ENCODE measurements around a stretch of chr3.

DNA sequence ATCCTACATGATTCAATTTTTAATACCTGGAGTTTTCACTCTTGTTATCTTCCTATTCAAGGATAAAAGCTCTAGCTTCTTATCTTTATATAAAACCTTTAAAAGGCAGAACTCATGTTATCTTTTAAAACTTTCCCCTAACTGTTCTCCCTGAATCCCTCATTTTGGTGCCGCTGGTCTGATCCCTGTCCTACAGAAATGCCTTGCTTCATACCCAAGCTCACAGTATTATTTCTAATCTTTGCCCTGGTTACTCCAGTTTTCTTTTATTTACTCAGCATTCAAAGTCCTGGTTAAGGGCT, 247.2 kb downstream of the LPP start:
- PRO-cap: no peak

DNA sequence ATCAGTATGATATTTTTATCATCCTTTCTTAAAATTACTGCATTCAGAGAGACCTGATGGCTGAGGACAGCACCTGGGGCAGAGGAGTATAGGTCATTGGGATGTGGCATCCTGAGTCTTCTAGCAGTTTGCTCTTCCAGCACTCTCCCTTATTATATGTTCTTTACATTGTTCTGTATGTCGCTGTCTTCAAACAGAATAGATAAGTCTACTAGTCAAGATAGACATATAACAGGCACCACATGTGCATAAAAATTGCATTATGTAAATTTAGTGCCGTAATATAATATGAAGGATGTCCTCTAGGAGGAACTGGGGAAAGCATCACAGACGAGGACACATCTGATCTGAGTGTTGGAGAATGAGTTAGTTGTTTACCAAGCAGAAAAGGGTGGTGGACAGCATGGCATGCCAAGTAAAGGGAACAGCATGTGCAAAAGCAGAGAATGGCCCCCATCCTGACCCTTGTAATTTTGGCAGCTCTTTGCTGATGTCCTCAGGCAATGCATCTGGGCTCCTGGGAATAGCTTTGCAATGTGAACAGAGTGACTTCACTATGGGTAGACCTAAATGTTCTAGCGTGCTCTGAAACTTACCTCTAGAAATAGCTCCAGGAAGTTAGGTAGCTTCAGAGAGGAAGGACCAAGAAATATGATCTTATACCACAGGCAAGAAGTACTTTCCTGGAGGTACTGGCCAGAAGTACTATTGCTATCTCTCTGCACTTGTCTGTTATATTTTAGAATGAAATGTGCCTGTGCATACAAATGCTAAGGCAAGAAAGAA, 263.3 kb downstream of the LPP start:
- PRO-cap: unidirectional peak, plus-strand start at position 315 of the sequence

GRCh38 chr3:188489666-188490098, 335.7 kb downstream of the LPP start:
- PRO-cap: unidirectional peak, minus-strand start at chr3:188489852

DNA sequence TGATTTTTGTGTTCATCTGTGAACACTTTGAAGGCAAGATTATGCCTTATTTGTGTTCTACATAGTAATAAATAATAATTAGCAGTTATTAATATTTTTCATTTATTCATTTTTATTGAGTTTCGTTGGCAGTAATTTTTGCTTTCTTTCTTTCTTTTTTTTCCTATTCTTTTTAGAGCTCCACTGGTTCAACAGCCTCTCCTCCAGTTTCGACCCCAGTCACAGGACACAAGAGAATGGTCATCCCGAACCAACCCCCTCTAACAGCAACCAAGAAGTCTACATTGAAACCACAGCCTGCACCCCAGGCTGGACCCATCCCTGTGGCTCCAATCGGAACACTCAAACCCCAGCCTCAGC, 455.0 kb downstream of the LPP start:
- PRO-cap: no peak

DNA sequence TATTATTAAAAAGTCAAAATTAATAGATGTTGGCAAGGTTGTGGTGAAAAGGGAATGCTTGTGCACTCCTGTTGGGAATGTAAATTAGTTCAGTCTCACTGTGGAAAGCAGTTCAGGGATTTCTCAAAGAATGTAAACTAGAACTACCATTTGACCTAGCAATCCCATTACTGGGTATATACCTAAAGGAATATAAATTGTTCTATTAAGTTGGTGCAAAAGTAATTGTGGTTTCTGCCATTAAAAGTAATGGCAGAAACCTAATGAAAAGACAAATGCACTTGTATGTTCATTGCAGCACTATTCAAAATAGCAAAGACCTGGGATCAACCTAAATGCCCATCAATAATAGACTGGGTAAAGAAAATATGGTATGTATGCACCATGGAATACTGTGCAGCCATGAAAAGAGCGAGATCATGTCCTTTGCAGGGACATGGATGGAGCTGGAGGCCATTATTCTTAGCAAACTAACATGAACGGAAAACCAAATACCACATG, 476.5 kb downstream of the LPP start:
- PRO-cap: no peak

DNA sequence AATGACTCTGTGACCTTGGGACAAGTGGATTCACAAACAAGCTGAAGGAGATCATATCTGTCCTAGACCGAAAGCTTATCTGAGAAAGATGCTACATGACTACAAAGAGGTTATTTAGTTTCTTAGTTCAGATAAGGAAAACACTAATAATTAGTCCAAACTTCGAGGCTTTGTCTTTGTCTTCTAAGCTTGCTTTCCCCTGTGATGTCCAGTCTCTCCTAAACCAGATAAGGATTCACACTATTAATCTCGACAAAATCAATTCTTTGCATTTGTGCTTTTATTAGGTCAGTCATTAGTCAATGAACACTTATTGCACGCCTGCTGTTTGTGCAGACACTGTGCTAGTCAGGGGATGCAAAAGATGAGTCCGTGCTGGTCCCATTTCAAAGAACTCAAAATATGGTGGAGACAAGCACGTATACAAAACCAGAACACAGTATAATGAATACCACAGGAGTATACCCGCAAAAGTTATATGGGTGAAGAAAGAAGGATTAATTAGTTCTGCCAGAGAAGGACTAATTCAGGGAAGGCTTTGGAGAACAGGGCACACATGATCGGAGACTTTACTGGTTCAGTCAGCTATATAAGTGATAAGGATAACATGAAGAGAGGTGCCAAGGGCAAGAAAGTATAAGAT, 325.9 kb upstream of the TPRG1 start:
- PRO-cap: no peak

GRCh38 chr3:188879241-188879836, 292.4 kb upstream of the TPRG1 start:
- PRO-cap: no peak

DNA sequence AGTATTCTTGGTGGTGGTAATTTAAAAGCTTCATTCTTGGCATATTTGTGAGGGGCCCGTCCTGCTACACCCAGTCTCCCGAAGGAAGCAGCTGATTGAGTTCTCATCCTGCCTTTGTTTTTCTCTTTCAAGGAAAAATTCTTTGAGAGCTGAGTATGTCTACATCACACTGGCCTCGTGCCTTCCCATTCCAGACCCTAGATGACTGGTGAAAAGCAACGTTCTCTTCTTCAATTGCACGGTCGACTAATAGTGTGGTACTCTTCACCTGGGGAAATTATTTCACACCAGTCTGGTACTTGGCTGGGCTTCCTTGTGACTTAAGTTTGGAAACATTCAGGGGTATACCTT, 234.3 kb upstream of the TPRG1 start:
- PRO-cap: no peak

GRCh38 chr3:188955982-188956416, 215.8 kb upstream of the TPRG1 start:
- PRO-cap: no peak

- PRO-cap: no peak
These were observed 206.8 kb upstream of the TPRG1 start for GRCh38 chr3:188964822-188965506.

GRCh38 chr3:189229219-189229903, 57.6 kb downstream of the TPRG1 start:
- PRO-cap: no peak

- PRO-cap: no peak
These were observed 71.0 kb downstream of the TP63 start for GRCh38 chr3:189702221-189702636.

- PRO-cap: no peak
These were observed 3.3 kb upstream of the P3H2 start for GRCh38 chr3:190124035-190124454.

DNA sequence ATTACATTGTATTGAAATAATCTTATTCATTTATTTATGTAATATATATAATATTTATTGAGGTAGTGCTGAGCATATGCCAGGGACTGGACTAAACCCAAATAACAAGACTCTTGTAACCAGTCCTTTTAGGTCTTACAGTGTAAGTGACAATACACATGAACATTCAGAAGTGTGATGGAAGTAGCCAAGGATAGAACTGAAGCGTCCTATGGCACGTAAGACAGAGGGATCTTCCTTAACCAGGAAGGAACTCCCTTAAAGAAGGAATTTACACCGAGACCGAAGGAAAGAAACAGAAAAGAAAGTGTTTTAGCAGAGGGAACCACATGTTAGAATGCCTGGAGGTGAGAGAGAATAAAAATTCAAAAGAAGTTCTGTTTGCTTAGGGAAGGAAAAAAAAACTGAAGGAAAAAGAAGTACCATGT, 23.6 kb upstream of the CLDN1 start:
- PRO-cap: no peak

DNA sequence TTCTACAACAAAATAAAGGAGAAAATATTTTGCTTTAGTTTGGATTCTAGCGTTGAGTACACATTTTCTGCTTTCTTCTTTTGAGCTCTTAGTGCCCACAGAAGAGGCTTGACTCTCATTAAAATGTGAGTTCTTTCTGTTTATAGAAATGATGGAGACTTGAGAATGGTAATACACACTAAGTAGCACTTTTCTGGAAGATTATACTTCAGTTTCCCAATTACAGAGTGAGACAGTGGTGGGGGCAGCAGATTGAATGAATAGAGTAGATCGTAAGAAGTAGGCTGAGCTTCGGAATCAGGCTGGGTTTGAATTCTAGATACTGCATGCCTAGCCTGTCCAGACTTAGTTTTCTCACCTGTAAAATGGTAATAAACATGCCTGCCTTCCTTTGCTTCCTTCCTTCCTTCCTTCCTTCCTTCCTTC, 8.0 kb downstream of the IL1RAP start:
- PRO-cap: no peak

- PRO-cap: no peak
These were observed 60.7 kb downstream of the IL1RAP start for GRCh38 chr3:190574514-190575092.

- PRO-cap: unidirectional peak, minus-strand start at chr3:191235729
These were observed 36.5 kb downstream of the OSTN start for GRCh38 chr3:191235642-191235904.

DNA sequence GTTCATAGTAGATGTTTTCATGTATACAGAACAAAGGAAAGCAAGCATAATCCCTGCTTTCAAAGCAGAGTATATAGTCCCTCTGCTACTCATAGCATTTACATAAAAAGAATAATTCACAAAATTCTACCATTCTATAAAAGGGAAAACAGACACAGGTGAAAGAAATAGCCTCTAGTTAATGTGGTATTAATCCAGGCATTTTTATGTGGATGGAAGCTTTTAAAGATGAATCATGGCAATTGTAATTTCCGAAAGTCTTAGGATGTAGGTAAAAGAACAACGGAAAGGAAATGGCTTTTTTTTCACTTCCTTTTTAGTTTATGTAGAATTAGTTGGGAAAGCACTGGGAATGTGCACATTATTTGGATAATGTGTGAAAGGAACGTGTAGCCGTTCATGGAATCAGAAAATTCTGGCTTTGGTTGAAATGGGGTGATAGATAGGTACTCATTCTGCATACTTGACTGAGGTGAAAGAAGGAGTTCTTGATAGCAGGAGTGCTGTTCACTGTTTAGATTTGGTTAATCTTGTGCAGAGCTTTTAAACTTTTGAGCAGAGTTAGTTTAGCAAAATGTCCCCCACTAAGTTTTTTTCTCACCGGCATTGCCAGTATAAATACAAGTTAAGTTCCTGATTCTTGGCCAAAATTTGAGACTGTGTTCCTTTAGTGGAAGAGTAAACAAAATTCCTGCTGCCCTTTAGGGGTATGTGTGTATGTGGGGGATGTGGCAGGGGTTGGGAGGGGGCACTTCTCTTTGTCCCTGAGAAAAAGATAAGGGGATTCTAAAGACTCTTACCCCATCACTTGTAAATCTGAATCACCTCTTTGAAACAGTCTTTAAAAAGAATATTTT, 20.2 kb upstream of the UTS2B start:
- PRO-cap: bidirectional peak, plus-strand start at position 361 of the sequence, minus-strand start at position 206 of the sequence

GRCh38 chr3:191360784-191361300, 30.5 kb upstream of the UTS2B start:
- PRO-cap: no peak

DNA sequence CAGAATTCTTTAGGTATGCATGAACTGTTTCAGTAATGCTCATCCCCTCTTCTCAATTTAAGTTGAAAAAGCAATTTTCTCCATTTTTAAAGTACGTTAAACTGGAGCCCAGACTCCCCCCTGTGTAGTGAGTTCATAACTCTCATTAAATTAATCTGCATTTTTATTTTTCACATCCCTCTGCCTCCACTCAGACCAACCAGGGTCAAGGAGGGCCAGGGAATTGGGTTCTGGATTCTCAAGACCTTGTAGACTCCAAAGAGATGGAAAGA, 44.5 kb upstream of the UTS2B start:
- PRO-cap: no peak